ENCODE measurements around a stretch of chr12.

- PRO-cap = no peak
Observed at GRCh38 chr12:1920816-1921440, 2.5 kb upstream of the CACNA2D4 start.

DNA sequence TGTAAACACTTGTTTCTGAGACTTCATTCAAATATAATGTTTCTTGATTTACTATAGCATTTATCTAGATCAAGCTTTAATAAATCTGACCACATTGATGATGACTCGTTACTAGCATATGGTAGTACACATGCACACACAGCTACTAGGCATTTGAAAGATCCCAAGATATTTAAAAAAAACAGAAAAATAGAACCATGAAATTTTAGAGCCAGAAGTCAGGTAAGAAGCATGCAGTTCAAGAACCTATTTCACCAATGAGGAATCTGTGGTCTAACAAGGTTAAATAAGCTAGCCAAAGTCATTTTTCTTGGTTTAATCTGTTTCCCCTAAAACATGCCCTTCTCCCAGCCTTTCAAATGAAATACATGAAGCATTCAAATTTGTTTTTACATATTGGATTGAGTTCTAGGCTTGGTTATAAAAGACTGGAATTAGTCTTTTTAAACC lies 31.9 kb downstream of the DCP1B start:
- PRO-cap = no peak

- PRO-cap = no peak
Observed at GRCh38 chr12:2304391-2304749, 251.6 kb downstream of the CACNA1C start.

- PRO-cap = no peak
Observed at GRCh38 chr12:2496785-2497035, 298.1 kb upstream of the FKBP4 start.

DNA sequence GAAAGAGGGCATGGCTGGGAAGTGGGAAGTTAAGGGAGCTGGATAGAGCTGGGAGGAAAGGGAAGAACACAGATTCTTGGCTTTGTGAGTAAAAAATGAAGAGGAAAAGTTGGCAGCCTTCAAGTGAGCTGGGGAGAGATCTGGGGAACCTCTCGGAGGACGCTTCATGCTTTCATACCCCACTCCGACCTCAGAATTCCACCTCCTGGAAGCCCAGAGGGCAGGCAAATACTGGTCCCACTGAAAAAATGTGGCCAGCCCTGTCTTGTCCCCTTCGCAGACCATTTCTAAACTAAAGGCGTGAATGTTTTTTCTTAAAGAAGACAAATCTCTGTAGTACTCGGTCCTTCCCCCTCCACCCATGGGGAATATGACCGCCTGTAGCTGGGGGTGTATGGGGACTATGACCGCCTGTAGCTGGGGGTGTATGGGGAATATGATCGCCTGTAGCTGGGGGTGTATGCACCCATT lies 162.8 kb upstream of the FKBP4 start:
- PRO-cap = no peak

DNA sequence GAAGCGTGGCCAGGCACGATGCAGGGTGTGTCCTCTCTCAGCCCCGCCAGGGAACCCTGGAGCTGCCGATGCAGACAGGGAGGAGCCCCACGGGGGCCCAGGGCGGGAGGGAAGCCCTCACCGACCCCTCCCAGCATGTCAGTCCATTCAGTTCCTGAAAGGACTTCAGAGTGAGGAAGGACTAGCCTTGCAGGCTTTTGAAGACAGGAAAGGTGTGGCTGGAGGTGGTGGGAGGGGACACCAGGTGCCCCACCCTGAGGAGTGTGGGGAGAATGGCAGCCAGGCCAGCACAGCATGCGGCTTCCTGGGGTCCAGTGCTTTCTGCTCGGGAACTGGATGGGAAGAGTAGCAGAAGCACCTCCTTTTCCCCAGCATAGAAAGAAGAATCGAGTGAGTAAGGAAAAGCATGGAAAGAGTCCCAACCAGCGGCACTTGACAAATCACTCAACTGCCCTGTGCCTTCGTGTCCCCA lies 110.9 kb upstream of the FKBP4 start:
- PRO-cap = no peak

DNA sequence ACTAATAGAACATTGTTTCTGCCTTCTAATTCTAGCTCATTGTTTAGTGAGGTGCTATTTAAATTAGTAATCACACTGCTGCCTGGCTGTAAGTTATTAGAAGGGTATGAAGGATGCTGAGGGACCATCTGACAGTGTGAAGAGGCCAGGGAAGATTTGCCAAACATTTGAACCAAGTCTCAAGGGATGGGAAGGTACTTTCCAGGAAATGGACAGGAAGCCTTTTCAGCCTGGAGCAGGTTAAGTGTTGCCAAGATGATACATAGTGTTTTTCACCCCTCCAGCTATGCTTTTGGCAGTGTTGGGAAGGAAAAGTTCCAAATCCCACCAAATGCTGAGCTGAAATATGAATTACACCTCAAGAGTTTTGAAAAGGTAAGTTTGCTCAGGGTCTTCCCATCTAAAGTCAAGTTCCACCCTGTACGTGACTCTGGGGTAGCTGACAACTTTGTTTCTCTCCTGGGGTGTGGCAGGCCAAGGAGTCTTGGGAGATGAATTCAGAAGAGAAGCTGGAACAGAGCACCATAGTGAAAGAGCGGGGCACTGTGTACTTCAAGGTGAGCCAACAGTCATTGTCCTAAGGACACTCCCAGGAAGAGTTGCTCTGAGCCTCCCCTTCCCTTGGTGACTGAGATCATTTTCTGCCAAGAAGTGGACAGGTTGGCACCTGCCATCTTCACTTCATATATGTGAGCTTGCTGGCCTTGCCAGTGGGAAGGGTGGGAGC lies 5.0 kb downstream of the FKBP4 start:
- PRO-cap = no peak

DNA sequence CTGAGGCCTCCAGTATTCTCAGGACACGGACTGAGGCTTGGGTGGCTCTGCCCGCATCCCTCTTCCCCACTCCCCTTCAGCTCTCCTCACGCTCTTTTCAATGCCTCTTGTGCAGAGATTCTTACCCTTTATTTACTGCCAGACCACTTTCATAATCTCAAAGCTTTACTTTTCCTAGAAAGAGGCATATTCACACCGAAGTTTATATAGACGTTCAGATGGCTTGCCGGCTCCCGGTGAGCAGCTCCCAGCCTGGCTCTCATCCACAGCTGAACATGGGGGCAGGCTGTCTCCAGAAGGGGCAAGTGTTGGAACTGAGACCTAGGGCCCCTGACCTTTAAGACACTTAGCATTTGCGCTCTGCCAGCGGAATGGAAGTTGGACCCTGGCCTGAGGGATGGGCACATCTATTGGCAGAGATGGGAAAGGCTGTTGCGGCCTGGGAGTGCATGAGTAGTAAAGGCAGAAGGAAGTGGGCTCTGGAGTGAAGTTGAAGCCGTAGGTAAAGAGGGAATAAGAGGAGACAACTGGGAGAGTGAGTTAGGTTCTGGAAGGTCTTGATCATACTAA lies 54.3 kb upstream of the TSPAN9 start:
- PRO-cap = no peak

GRCh38 chr12:3046627-3047010 lies 30.6 kb upstream of the TSPAN9 start:
- PRO-cap = no peak

DNA sequence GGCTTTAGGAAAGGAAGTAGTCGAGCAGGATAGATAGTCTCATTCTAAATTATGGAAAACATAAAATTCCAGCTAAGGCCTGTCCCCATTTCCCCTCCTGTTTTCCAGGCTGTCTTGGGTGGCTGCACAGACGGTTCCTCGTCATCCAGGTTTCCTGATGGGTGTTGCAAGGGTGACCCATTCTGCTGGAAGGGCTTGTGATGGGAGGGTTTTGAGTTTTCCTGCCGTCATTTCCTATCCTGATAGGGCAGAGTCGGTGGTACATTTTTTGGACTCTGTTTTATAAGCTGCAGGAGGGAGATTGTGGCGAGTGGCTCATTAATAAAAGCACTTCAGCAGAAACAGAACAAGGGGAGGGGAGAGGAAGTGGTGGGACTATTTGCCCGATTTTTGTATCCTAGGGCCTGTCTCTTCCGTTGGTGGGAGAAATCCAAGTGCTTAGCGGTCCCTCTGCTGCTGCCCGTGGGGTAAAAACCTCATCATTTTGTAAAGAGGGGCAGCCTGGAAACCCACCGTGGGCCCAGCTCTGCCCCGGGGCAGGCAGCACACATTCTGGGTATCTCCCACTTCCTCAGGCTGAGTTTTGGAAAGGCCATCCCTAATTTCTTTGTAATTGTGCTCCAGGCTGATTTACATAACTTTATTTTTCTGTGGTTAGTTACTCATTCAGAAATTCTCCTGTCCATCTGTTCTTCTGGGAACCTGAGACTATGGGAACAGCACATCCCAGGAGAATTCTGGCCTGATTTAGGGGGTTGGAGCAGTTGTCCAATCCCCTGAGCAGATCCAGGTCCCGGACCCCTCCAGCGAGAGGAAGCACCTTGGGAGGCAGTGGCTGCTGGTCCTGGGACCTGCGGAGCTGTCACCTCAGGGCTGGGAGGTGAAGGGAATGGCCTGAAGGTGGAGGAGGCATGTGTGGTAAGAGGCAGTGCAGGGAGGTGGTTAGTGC lies 40.1 kb downstream of the TSPAN9 start:
- PRO-cap = no peak

GRCh38 chr12:3137209-3138082 lies 60.3 kb downstream of the TSPAN9 start:
- PRO-cap = no peak

DNA sequence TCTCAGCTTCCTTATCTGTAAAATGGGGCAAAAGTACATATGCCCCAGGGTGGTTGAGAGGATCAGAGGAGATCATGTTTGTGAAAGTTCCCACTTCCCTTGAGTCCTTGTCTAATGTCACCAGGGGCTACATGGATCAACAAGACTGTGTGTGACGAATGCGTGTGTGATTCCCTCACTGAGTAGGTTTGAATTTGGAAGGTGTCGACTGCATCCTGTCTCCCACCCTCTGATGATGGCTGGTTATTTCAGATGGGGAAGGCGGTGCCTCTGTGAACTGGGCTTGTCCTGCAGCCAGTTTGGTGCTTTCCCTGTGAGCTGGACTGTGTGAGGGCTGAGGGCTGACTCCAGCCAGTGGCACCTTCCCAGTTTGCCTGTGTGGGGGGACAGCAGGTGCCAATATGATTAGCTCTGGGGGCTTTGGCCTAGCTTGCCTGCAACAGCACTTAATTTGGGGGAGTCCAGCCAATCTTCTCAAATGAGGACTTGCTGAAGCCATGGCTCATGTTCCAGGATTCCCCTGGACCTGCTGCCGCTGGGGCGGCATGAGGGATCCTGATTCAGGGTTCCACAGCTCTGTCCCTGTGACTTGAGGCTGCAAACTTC lies 158.4 kb downstream of the TSPAN9 start:
- PRO-cap = no peak

DNA sequence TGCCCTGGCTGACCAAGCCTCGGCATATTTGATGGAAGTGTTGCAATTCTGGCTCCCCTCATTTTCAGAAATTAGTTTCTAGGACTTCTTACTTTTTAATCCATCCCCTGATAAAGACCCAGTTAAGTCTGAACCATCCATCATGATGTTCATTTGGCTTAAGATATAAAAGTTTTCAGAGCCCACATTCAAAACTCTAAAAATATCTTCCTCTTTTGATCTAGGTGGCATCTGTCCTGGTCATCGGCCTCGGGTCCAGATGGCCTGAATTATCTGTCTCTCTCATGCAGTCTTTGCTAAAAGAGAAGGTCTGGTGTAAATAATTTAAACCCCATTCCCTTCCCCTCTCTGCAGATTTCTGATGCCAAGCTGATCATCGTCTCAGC lies 173.2 kb upstream of the PRMT8 start:
- PRO-cap = no peak

GRCh38 chr12:3415885-3416117 lies 75.2 kb upstream of the PRMT8 start:
- PRO-cap = no peak

DNA sequence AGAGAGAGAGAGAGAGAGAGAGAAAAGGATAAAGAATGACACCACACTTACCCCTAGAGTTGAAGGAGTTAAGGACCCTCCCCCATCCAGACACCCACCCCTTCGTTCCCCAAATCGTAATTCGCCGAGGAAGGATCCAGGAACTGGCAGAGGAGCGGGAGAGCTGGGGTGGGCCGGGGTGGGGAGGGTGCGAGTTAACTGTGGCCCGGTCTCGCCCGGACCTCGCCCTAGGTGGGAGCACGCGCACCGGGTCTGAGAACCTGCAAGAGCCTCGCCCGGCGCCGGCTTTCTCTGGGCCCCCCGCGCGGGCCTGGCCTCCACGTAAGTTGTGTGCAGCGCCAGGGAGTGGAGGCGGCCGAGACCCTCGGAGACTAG lies 318 bp upstream of the PRMT8 start:
- PRO-cap = no peak

DNA sequence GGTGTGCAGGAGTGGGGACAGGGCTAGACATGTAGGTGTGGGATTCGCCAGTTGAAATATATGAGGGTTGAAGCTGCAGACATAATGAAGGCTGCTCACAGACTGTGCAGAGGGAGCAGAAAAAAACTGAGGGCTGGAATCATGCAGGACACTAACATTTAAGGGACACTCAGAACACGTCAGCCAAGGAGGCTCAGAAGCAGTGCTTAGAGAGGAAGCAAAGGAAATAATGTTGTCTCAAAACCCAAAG lies 16.5 kb downstream of the CRACR2A start:
- PRO-cap = no peak

DNA sequence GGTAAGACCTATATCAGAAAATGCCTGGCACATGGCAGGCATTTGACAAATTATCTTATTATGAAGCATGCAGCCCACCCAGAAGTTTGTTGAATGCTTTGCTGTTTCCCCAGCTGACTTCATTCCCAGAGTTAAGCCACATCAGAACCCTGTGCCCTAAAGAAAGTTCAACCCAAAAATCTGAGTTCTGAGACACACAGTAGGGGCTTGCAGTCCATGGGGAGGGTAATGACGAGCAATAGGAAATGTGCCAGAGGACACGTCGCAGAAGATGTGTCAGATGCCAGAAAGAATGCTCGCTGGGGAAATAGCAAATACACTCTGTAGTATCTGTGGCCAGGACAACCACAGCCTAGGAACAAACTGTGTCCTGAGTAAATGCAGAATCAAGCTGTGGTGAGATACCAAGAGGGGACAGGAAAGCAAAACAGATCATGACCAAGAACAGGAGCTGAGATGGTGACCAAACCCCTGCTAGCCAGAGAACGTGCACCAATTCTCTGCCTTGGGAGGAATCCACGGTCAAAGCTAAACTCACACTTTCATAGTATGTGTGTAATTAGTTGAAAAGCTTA lies 9.2 kb downstream of the CRACR2A start:
- PRO-cap = no peak

DNA sequence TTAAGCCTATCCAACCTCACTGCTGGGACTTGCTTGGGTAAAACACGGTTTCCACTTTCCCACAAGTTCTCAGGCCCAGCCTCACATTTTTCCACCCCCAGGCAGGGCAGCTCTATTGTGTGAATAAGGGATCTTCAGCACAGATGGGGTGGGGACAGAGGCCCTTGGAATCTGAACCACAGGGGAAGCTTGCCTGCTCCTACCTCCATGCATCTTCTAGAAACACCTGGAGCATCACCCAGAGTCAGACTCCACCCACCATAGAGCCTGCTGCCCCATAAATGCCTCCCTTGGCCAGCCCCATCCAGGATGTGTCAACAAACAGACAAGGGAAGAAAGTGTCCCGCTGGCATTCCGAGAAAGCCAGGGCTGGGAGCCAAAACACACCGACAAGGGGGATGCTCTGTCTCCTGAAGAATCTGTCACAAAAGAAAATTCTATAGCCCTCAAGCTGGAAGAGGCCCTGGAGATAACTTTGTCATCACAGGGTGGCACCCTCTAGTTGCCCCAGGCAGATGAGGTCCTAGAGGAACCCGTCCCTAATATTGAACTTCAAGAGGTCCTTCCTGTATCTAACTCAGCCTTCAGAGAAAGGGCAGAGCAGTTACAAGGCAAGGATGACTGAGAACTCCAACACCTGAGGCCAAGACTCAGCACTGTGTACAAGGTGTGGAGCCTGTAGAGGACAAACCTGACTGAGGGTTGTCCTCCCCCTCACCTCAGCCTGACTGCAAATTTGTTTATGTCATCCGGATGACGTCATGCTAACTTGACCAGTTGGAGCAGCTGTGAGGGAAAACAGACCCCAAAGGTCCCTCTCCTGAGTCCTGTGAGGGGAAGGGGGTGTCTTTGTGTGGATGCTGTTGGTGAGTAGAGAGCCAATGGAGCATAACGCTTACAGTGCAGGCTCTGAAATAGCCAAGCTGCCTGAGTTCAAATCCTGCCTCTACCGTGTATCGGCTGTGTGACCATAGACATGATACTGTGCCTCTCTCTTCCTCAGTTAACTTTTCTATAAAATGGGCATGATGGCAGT lies 4.5 kb downstream of the CRACR2A start:
- PRO-cap = no peak

GRCh38 chr12:3869871-3870383 lies 3.3 kb downstream of the PARP11 start:
- PRO-cap = no peak

GRCh38 chr12:3872253-3873031 lies 757 bp downstream of the PARP11 start:
- PRO-cap = no peak

Measured in Calu3 (cell line).